ENCODE measurements around a stretch of chr14.

GRCh38 chr14:68820065-68820555, 27.2 kb upstream of the ZFP36L1 start:
- RRBS, result no CpG with 5 or more reads among the region's 11 CpGs

DNA sequence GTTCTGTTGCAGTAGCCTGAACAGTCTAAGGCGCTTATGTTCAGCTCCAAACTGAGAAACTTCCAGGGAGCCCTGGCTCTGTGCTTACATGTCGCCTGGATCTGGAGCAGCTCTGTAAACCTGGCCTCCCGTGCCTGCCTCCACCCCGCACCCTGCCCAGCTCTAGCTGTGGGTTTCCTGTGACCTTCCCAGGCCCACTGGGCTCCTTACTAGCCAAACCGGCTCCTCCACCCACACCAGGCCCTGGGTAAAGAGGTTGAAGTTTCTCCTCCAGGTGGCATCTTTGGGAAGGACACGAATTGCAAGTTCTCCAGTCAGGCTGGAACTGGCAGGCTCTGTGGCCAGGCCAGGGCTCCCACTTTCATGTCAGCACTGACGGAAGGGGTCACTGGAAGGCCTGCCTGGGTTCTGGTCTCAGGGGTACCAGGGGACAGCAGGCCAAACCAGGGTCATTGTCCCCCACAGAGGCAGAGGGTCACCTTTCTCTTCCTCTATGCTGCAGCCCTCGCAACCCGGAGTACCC, 60.9 kb upstream of the ZFP36L1 start:
- RRBS, result no CpG with 5 or more reads among the region's 9 CpGs

DNA sequence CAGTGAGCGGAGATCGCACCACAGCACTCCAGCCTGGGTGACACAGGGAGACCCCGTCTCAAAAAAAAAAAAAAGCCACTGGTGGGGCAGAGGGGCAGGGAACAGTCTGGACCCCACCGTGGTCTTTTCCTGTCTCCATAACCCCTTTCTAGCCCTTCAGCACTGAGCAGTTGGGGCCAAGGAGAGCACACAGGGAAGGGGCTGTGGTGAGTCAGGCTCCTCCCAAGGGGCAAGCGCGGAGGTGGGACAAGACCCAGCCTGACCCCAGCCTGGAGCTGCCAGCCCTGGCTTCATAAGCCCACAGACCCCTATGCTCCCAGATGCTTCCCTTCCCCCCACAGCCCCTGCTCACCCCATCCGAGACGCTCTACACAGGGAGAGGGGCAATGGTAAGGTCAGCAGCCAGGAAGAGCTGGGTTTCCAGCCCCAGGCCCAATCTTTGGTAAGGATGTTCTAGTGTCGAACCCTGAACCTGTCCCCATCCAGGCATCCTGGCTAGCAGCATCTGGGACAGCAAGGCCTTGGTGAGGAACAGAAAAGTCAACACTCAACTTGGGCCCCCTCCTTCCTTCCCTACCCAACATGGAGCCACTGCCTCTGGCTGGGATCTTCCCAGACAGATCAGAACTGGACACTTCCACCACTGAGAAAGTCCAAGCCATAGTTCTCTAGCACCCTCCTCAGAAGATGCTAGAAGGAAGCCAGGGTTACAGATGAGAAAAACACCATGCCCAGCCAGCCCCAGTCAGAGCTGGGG, 75.4 kb downstream of the ACTN1 start:
- RRBS, result no CpG with 5 or more reads among the region's 9 CpGs

- RRBS, result no CpG with 5 or more reads among the region's 10 CpGs
Measured at GRCh38 chr14:68939838-68940455, 39.2 kb downstream of the ACTN1 start.

DNA sequence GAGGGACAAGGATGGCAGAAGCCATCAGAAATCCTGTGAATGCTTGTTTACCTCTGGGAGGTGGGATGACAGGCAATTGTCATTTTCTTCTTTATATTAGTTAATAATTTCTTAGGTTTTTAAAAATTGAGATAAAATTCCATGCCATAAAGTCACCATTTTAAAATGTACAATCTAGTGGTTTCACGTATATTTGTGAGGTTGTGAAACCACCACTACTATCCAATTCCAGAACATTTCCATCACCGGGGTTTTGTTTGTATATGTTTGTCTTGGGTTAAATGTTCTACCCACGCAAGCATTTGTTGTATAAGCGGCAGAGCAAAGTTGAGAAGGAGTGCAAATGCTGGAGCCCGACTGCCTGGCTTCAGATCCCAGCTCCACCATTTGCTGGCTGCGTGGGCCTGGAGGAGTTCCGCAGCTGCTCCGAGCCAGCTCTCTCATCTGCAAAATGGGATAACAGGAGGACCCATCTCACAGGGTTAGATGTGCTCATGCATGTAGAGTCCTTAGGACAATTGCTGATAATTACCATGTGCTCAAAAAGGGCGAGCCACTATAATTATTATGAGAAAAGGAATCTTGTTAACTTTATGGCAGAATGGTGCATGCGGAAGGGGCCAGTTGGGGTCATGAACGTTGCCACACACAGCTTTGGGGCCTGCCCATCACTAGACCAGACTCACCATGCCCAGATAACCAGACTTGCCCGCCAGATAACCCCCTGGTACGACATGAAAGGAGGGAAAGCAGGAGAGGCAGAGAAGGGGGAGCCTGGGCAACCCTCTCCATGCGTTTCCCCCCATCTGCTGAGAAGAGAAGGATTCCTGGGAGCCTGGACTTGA, 6.5 kb downstream of the ACTN1 start:
- RRBS, result no CpG with 5 or more reads among the region's 14 CpGs

GRCh38 chr14:69042716-69043934, 64.0 kb upstream of the ACTN1 start:
- RRBS, result no CpG with 5 or more reads among the region's 15 CpGs

- RRBS, result no CpG with 5 or more reads among the region's 10 CpGs
Measured at GRCh38 chr14:69152476-69152851, 455 bp downstream of the DCAF5 start.

DNA sequence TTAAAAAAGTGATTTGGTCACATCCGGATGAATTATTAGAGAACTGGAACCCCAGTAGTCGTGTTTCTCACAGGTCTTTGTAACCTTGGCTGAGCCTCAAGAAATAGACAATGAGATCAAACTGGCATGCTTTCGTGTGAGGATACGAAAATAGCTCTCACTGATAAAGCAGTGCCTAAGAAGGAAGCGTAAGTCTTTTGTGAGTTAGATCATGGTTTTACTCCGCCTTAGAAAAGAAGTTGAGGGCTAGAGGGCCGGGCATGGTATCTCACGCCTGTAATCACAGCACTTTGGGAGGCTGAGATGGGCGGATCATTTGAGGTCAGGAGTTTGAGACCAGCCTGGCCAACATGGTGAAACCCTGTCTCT, 33.8 kb upstream of the GALNT16 start:
- RRBS, result no CpG with 5 or more reads among the region's 9 CpGs

DNA sequence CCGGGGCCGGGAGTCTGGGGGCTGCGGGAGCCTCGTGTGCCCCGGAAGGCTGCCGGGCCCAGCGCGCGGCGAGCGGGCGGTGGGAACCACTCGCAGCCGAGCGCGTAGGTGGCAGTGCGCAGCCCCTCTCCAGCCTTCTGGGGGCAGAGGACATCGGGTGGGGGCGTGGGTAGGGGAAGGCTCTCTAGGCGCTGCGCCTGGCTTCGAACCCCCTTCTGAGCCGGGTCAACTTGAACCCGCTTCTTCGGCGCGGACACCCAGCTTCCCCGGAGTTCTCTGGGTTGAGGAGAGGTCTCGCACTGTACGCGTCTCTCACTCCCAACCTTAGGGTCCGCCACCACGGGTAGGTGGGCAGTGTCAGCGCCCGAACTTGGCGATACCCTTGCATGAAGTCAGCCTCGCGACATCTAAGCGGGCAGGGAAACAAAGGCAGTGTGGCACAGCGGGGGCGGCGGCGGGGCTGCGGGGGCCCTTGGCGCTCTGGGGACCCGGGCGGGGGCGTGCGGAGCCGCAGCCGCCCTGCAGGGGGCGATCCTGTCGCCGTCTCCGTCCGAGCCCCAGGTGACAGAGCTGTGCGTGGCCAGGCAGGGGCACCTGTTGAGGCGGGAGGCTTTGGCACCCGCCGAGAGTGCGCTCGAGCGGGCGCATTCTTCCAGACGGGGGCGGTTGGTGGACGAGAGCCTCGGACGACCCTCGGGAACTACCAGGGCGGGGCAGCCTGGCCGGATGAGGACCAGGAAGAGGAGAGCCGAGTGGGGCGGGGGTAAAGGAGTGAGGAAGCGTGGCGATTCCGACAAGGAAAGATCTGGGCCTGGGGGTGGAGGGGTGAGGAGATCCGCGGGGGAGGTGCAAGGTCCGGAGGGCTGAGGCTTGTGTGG, 1.1 kb downstream of the GALNT16 start:
- RRBS, result 45% methylated on average over 10 of the region's 80 CpGs

- RRBS, result no CpG with 5 or more reads among the region's 6 CpGs
Measured at GRCh38 chr14:69335395-69335793, 62.7 kb downstream of the ERH start.

GRCh38 chr14:69612429-69613229, 1.2 kb downstream of the SUSD6 start:
- RRBS, result no CpG with 5 or more reads among the region's 10 CpGs

- RRBS, result no CpG with 5 or more reads among the region's 14 CpGs
Measured at GRCh38 chr14:69625293-69626237, 14.2 kb downstream of the SUSD6 start.

DNA sequence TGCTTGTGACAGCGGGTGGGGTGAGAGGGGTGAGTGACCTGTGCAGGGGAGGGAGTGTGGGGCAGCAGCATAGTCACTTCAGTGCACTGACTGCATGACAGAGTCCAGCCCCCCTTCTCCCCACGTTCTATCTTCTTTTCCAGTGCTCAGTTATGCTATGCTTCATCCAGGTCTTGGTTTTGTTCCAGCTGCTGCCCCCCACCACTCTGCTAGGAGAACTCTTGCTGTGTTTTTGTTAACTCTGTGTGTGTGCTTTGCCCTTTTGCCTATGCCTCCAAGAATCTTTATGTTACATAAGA, 26.3 kb downstream of the SUSD6 start:
- RRBS, result no CpG with 5 or more reads among the region's 2 CpGs

DNA sequence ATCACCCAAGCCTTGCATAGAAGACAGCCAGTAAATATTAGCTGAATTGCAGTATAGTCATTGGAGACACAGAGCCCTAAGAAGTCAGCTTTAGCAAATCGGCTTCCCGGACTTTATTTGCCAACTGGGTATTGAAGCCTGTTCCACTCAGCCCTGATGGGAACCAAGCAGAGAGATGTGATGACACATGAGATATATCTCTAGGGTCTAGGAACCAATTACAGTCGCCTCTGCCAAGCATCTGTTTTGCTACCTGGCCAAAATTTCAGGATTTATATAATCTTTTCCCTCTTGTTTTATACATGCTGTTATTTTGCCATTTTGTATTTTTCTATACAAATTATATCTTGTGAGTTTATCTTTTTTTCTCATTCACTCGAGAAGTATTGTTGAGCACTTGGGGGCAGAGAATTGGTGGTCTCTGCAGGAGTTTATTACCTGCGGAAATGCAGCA, 37.9 kb downstream of the SUSD6 start:
- RRBS, result no CpG with 5 or more reads among the region's 5 CpGs

DNA sequence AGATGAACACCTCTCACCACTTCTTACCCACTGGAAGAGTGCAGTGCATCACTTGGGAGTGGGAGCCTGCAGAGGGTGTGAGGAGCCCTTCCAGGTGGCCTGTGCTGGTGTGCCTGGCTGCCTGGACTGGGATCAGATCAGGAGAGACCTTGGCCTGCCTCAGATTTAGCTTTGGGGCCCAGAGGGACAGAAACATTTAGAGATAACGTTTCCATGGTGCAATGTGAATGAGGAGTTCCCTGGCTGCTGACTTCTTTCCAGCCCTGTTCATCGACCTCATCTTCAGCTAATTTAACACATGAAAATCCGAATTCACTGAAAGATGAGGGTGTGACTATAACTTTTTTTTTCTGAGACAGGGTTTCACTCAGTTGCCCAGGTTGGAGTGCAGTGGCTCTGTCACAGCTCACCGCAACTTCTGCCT, 53.5 kb downstream of the SUSD6 start:
- RRBS, result no CpG with 5 or more reads among the region's 4 CpGs

GRCh38 chr14:69669711-69670506, 58.5 kb downstream of the SUSD6 start:
- RRBS, result no CpG with 5 or more reads among the region's 3 CpGs

- RRBS, result no CpG with 5 or more reads among the region's 7 CpGs
Measured at GRCh38 chr14:69719147-69719999, 47.6 kb upstream of the SRSF5 start.

DNA sequence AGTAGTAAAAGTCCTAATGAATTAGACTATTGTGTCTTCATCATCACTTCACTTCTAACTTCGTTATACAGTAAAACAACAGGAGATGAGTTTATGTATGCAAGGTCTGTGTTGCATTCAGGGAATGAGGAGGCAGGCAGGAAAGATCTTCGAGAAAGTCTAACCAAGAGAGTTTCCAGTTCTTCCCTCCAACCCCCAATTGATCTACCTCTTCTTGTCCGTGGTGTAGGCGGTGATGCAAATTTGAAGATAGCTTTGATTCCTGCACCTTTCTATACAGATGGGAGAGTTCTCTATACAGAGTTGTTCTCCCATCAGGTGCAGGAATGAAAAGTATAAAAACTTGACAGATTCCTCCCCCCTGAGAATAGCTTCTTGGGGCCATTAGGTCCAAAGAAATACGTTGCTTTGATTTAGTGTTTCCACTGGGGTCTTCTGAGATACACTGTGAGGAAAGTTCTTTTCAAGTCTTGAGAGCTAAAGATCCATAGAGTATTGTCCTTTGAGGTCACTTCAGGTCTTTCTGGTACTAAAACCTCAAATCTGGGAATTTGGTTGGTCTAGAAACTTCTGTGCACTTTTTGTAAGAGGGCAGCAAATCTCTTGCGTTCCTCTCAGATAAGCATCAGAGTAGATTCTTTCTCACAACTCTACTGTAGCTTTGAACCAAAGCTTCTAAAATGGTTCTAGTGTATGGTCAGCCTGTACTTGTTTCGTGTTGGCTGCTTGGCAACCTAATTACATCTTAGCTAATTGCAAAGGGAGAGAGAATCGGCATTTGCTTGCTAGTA, 9.8 kb downstream of the SRSF5 start:
- RRBS, result no CpG with 5 or more reads among the region's 8 CpGs

- RRBS, result no CpG with 5 or more reads among the region's 69 CpGs
Measured at GRCh38 chr14:70254431-70255418, 66.0 kb upstream of the SLC8A3 start.